Jurkat, Clone E6-1 (cell line): ENCODE measurements around the genes ZMYND15, RPAIN and C1QBP.

DNA sequence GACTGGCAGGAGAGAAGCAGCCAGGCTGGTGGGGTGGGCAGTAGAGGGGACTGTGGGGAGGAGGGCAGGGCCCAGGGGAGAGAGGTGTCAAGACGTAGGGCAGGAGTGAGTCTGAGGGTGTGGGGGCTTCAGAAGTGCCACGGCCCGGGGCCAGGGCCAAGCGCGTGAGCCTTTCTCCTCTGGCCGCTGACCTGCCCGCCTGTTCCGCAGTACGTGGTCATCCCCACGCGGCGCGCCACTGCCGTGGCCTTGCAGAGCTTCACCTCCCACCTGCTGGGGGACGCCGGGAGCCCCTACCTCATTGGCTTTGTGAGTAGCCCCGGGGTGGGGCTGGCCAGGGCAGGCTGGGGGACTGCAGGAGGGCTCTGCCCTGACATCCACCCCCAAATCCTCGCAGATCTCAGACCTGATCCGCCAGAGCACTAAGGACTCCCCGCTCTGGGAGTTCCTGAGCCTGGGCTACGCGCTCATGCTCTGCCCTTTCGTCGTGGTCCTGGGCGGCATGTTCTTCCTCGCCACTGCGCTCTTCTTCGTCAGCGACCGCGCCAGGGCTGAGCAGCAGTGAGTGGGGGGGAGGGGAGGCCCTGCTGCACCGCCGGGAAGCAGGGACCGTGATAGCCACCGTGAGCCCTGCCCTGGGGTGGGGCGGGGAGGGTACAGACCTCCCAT is 19.2 kb downstream of the MYBBP1A start:
- RRBS: no CpG with 5 or more reads among the region's 36 CpGs

DNA sequence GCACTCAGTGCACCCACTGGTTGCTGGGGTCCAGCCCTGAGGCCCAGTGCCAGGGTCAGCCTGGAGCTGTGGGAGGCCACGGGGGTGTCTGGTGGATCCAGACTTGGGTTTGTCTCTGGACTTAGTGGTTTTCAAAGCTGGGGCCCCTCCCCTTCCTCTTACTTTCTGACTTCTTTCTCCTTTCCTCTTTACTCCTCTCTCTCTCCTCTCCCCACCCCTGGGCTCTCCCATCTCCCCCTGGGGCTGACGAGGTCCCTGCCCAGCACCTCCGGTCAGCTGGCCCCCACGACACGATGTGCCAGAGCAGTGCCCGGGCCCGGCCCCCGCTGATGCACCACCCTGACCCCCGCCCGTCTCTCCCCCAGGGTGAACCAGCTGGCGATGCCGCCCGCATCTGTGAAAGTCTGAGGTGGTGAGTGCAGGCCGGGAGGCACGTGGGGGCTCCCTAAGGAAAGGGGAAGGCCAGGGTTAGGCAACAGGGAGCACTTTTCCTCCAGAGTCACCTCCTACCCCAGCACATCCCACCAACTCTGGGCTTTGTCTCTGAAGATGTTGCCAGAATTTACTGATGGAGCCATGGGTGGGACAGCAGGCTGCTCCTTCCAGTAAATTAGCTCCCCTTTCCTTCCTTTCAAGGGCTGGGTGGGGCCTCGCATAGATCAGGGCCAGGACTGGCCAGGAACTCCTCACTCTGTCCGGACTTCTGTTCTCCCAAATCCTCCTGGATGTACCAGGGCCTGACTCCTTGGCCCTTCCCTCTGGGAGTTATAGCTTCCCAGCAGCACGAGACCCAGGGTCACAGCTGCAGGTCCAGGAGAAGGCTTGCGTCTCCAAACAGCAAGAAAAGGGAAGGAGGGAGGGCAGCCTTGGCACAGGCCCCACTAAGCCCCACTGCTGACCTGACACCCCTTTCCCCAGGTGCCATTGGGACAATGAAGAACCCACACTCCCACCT is 18.4 kb downstream of the MYBBP1A start:
- RRBS: 93% methylated on average over 4 of the region's 19 CpGs

DNA sequence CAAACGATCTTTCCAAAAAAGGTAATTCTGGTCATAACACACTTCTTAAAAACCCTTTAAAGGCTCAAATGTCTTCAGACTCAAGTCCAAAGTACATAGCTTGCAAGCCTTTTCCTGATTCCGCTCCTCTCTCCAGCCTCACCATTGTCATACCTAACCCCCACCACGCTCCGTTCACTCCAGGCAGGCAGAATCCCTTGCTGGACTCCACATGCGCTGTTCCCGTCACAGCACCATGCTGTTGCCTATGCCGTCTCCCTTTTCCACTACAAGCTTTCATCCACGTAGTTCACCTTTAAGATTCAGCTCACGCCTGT is 664 bp upstream of the MED11 start:
- RRBS: no CpG with 5 or more reads among the region's 9 CpGs

DNA sequence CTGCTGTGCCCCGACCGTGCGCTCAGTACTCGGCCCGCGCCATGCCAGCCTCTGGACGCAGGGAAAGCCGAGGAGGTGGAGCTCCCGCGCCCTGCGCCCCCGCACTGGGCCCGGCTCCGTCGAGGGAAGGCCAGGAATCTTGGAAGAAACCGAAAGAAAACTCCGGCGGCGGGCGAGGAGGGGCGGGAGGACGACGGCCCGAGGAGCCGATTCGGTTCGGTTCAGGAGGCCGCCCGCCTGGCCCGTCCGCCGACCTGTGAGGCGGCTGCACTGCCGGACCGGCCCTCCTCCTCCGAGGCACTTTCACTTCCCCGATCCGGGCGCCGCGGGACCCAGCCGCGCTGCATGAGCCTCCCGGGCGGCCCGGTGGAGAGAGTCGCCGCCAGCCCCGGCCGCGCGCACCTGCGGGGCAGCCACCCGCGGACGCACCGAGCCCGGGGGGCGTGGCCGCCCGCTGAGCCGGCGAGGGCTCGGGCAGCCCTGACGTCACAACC is at the start of gene ZMYND15:
Gene ZMYND15 (plus strand): TSS at position 335 of the 494 bp plus-strand sequence.
- RRBS: 3% methylated on average over 23 of the region's 65 CpGs

DNA sequence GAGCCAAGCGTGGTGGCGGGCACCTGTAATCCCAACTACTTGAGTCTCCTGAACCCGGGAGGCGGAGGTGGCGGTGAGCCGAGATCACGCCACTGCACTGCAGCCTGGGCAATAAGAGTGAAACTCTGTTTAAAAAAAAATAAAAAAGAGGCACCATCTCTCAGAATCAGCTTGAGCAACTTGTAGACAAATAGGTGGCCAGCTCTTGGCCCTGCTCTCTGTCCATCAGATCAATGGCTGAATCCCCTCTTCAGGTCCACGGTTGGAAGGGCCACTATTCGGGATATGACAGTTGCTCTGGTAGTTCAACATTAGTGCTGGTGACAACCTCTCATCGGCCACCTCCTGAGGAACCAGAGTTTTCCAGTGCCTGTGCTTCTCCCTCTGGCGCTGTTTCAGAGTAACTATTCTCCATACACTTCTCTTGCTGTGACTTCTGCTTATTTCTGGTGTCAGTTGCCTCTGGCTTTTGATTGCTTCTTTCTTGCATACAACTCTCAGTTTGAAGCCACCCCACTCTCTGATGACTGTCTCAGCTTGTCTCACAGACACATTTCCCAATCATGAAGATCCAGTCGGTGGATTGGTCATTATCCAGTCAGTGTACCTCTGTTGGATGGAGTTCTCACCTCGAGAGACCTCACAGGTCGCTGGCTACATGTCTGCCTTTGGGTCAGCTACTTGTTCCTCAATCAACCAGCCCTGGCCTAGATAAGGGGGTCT is 3.5 kb upstream of the TM4SF5 start:
- RRBS: no CpG with 5 or more reads among the region's 14 CpGs

DNA sequence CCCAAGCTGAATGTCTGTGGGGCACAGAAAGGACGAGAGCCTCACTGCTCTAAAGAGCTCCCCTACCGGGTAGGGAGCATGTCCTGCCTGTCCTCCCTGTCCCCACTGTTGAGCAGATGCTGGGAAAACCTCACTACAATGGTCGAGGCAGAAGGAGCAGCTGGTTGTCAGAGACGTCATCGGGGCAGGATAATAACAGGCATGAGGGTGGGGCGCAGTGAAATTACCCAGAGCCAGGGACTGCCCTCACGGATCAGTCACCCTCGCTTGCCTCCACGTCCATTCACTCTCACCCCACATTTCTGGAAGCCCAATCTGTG is 543 bp downstream of the TM4SF5 start:
- RRBS: no CpG with 5 or more reads among the region's 9 CpGs

DNA sequence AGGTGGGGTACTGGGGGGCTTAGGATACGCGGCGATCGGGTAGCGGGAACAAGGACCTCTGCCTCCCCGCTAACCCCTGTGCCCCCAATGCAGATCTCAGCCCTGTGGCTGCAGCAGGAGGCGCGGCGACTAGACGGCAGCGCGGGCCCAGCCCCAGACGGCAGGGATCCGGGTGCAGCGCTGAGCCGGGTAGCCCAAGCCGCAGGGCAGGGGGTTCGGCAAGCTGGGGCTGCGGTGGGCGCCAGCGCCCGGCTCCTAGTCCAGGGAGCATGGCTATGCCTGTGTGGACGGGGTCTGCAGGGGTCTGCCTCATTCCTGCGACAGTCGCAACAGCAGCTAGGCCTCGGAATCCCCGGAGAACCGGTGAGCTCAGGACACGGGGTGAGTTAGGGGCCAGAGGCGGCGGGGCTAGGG is 815 bp downstream of the C17orf107 start:
- RRBS: 93% methylated on average over 11 of the region's 31 CpGs

- RRBS: no CpG with 5 or more reads among the region's 9 CpGs
Observed at GRCh38 chr17:4968629-4968904, 950 bp upstream of the SPAG7 start.

GRCh38 chr17:5096817-5098084 is 14.4 kb downstream of the ZNF232 start:
- RRBS: 92% methylated on average over 23 of the region's 86 CpGs

- RRBS: no CpG with 5 or more reads among the region's 6 CpGs
Observed at GRCh38 chr17:5337966-5338318, 55.9 kb downstream of the RABEP1 start.

- RRBS: no CpG with 5 or more reads among the region's 7 CpGs
Observed at GRCh38 chr17:5362822-5363139, 56.7 kb downstream of the NUP88 start.

GRCh38 chr17:5419938-5420463 is at the start of gene RPAIN:
Gene RPAIN (plus strand): TSS chr17:5420182.
- RRBS: 1% methylated on average over 8 of the region's 35 CpGs

- RRBS: no CpG with 5 or more reads among the region's 5 CpGs
Observed at GRCh38 chr17:5437744-5438329, 1.1 kb downstream of the C1QBP start.

GRCh38 chr17:5438468-5439428 is at the start of gene C1QBP:
Gene C1QBP (minus strand): TSS chr17:5439155.
- RRBS: 1% methylated on average over 23 of the region's 81 CpGs

DNA sequence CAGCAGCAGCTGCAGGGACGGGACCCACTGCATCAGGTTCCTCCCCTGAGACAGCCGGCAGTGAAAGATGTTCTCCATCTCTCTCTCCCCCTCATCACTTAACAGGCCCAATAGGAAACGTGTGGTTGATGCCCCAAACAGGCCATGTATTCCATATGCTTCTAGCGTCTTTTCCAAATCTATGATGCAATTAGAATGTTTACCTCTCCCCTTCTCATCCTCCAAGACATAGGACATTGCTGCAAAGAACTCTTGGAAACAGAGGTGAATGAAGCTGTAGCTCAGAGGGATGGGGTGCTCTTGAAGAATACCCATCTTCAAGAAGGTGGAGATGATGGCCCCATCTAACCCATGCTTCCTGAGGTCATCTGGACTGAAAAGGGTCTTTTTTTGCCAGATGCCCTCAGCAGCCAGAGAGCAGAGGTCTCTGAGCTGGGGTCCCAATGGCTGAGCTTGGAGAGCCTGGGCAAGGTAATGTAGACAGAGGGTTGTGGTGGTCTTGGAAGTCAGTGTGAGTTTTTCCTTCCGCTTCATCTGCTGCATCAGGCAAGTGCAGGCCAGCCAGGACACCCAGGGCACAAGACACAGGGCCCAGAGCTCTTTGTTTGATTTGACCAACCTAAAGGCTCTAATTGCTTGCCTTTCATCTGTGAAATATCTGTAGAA is 25.6 kb downstream of the NLRP1 start:
- RRBS: no CpG with 5 or more reads among the region's 5 CpGs

DNA sequence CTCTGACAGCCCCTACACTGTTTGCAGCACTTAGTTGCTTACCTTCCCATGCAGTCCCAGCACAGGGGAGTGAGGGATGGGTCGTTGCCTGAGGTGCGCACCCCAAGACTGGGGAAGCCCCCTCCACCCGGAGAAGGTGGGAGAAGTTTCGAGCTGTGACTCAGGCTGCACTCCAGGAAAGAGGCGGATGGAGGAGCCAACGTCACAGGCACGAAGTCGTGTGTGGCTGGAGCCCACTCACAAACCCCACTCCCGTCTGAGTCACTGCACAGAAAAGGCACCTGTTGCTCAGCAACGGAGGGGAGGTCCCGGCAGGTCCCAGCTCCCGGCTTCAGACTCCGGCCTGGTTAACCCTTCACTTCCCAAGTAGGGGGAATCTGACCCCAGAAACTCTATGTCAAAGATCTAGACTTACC is 60.0 kb downstream of the AIPL1 start:
- RRBS: no CpG with 5 or more reads among the region's 13 CpGs

DNA sequence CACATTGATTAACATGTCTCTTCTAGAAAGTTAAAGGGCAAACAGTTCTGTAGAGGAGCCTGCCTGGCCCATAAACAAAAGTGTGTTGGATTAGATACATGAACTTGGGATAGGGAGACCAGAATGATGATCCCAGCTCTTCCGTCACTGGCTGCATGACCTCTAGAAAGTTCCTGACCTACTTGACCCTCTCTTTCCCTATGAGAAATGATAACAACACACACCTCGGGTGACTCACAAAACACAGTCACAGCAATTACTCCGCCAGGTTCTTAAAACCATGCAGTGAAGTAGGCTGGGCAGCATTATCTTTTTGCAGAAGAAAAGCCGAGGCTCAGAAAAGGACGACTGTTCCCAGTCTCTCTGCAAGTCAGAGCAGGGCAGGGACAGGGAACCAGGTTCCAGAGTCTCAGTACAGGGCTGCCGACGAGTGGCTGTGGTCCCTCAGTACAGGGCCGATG is 32.2 kb downstream of the PIMREG start:
- RRBS: no CpG with 5 or more reads among the region's 8 CpGs

DNA sequence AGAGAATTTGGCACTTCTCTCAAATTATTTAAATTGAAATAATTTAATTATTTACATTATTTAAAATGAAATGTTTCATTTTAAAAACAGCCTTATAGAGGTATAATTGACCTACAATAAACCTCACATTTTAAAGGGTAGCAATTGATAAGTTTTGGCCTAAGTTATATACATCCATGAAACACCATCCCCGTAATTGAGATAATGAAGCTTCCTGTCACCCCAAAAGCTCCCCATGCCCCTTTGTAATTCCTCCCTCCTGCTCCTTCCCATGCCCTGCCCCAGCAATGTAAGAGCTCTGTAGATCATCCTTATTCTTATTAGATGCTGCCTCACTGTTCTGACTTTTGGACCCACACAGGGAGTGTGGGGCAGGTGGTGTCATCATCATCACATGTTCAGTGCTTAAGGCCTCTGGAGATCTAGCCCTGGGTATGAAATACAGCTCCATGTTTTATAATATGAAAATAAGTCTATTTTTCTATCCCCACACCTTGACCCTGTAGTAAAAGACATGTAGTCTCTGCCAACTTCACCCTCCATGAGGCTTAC is 1.8 kb downstream of the XAF1 start:
- RRBS: no CpG with 5 or more reads among the region's 1 CpG

DNA sequence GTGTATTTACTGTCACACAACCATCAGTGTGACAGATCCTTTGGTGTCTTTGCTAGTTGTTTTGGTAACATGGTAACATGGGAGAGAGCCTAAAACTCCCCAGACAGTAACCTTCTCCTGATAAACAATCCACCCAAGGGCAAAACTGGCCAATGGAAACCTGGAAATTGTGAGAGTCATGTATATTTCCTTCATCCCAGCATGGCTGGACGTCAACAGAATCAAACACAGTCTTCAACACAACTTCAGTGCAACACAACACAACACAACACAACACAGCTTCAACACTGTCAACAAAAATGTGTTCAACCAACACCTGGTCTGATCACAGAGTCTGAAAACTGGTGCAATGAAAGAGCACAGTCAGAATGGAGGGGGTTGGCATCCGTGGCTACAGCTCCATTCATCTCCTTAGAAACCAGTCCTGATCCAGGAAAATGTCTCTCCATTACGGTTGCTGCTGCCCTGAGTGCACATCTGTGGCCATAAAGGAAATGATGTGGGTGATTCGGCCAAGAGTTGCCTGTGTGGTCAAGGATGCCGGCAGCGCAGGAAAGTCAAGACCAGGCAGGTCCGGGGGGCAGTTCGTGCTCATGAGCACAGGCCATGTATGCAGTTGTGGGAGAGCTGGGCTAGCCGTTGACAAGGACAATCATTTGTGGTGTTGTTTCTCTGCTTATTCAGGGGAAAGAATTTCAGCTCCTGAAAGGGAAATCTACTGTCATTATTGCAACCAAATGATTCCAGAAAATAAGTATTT is 5.8 kb downstream of the XAF1 start:
- RRBS: no CpG with 5 or more reads among the region's 9 CpGs

DNA sequence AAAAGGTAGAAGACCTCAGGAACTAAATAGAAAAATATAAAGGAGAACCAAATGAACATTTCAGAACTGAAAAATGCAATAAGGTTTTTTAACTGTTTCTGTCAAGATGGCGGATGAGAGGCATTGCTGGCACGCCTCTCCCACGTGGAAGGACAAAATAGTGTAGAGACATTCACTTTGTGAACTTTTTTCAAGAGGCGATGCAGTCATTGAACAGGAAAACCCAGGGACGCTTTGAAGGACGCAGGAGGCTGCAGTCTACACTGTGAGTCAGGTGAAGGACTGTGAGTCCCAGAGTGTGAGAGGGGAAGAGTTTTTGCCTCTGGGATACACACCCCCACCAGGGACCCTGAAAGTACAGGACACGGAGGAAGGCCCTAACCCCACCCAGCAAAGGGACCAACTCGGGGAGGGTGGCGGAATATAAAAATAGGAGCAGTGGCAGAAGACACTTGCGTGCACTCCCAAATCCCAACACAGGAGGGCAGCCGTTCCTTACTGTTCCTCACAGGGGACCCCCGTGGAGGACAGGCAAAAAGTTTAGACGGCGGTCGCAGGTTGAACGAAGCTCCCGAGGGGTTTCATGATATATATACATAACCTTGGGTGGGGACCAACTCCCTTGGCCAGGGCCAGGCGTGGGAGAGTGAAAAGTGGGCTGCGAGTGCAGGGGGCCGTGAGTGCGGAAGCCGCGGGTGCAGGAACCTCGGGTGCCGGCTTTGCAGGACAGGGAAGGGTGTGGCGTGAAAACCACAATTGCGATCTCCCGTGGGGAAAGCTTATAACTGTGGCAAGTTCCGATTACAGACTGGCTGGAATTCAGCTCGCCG is 82.1 kb upstream of the ALOX12 start:
- RRBS: no CpG with 5 or more reads among the region's 31 CpGs